Fallopian tube (tissue), 1 donor: ENCODE measurements around the gene SLC22A23.

GRCh38 chr6:2734037-2734530 lies 16.6 kb downstream of the MYLK4 start:
- PRO-cap, result no peak

- PRO-cap, result no peak
Measured at GRCh38 chr6:2890849-2891501, 12.1 kb downstream of the SERPINB9 start.

DNA sequence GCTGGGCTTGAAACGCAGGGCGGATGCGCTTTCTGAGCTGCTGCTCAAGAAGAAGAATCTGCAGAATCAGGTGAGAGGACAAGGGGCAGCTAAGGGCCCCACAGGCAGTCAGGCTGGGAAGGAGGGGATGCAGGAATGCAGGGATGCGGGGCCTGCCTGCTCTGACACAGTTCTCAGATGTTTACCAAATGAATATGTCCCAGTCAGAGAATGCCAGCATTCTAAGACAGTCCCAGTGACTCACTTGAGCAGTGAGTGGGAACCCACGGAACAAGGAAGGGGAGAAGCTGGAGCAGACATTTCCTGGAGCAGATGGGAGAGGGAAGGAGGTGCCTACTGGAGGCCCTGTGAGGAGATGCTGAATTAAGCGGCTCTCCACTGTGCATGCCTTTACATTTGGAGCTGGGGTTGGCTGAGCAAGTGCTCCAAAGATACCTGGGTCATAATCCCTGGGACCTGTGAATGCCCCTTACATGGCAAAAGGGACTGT lies 11.0 kb downstream of the SERPINB6 start:
- PRO-cap, result unidirectional peak, plus-strand start at position 311 of the sequence

DNA sequence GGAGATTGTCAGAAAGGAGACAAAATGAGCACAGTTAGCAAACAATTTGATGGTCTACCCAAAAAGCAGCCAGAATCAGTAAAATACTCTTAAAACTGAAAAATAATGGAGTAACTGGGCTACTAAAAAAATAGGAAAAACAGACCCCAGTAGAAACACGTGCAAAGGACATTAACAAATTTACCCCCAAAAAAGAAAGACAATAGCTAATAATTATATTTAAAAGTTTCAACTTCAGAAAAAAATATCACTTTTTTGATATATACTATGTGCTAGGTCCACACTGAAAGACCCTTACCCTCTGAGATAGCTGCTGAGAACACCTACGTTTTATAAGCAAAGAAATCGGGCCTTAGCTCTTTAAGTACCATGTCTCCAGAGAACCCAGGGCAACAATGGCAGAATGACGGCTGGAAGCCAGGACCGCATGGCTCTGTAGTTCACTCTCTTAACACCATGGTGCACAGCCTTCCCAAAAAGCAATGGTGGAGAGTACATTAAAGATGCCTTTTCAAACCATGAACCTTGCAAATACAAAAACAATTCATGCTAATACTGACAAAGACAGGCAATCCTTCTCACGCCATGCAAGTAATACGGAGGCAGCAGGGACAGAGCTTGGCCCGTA lies 8.2 kb downstream of the SERPINB6 start:
- PRO-cap, result no peak

- PRO-cap, result no peak
Measured at GRCh38 chr6:2980076-2980574, 8.8 kb upstream of the SERPINB6 start.

GRCh38 chr6:3055792-3056267 lies 12.5 kb upstream of the RIPK1 start:
- PRO-cap, result no peak

DNA sequence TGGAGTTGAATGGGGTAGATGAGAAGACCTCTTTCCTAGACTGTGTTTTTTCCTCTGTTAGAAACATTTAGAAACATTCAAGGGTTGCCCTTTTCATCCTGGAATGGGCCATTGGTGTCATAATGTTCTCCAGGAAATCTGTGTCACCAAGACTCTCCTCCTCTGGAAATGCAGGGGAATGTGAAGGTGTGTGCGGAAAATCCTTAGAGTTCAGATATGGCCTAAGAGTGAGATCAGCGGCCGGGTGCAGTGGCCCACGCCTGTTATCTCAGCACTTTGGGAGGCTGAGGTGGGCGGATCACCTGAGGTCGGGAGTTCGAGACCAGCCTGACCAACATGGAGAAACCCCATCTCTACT lies 13.0 kb downstream of the RIPK1 start:
- PRO-cap, result no peak

DNA sequence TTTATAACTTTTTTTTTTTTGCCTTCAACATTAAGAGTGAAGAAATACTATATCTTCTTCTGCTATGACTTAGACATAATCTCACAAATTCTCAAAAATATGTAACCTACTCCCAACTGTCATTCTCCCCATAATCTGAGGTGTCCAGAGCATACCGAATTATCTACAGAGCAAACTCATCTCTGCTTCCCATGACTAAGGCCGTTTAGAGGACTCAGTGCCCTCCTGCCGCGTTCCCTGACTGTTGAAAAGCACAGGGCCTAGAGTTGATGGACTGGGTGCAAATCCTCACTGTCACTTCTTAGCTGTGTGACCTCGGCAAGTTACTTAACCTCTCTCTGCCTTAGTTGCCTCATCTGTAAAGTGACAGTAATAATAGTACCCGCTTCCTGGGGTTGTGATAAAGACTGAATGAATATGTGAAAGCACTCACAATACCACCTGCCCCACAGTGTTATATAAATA lies 4.7 kb upstream of the TUBB2A start:
- PRO-cap, result no peak

- PRO-cap, result no peak
Measured at GRCh38 chr6:3178758-3179232, 21.5 kb upstream of the TUBB2A start.

DNA sequence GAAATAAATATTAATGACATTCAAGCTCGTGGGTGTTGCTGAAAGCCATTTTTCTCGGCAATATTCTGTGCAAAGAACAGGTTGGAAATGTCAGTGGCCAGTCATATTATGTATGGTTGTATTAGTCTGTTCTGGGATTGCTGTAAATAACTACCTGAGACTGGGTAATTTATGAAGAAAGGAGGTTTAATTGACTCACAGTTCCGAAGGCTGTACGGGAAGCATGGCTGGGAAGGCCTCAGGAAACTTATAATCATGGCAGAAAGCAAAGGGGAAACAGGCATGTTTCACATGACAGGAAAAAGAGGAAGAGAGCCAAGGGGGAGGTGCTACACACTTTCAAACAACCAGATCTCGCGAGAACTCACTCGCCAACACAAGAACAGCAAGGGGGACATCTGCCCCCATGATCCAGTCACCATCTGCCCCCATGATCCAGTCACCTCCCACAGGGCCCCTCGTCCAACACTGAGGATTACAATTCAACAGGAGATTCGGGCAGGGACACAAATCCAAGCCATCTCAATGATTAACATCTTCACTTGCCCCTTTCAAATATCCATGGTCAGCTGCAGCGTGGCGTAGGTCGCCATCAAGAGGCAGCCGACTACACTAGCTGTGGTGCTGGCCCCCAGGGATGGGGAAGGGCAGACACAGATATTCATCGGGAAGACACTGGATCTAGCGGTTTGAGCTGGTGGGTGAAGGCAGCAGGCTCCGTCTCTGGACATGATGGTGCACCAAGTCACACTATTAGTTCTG lies 31.8 kb downstream of the TUBB2B start:
- PRO-cap, result no peak

DNA sequence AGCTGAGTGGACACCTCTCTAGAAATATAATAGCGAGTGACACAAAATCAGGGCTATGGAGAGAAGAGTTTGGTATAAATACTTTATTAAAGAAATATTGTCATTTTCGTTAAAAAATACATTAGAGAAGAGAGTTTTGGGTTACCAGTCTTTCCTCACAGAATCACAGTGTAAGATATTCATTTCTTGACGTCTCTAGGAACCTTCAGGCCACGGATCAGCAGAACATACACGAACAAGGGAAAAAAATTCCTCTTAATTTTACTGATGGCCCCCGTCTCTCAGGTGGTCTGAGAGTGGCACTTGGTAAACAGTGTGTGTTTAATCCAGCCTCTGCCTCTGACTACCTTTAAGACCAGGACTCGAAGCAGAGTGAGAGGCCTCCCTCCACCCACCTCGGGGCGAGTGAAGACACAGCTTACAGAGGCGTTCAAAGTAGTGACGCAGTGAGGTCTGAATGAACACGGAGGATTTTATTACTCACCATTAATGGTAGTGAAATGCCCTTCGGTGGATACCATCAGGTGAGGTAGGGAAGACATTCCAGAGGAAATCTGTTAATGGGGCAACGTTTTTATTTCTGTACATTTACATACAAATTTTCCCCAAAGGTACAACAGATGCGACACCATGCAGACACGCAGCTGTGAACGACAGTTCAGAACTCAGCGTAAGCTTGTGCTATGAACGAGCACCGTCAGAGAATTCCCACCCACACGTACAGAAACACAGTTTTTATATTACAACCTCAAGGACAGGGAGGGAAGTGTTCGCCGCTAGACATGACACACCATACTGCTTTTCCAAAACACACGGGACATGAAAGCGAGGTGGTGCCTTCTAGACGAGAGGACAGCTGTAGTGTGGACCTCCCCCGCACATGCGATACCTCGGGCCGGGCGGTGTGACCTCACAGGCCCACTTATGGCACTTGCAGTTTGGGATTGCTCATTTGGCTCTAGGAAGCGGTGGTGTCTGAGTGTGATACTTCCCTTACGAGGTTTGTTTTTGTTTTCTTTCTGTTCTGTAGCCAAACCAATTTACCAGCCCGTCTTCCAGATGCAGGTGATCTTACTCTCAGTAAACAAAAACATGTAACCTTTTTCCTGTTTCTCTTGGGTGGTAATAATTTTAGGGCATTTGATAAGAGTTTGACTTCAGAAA lies 10.5 kb downstream of the PSMG4 start:
- PRO-cap, result no peak

GRCh38 chr6:3317786-3318561 lies 59.2 kb downstream of the PSMG4 start:
- PRO-cap, result no peak

- PRO-cap, result no peak
Measured at GRCh38 chr6:3368600-3369232, 88.1 kb downstream of the SLC22A23 start.

GRCh38 chr6:3370295-3371405 lies 86.2 kb downstream of the SLC22A23 start:
- PRO-cap, result bidirectional peak, plus-strand start at chr6:3370974, minus-strand start at chr6:3370824; unidirectional peak, minus-strand start at chr6:3371027

DNA sequence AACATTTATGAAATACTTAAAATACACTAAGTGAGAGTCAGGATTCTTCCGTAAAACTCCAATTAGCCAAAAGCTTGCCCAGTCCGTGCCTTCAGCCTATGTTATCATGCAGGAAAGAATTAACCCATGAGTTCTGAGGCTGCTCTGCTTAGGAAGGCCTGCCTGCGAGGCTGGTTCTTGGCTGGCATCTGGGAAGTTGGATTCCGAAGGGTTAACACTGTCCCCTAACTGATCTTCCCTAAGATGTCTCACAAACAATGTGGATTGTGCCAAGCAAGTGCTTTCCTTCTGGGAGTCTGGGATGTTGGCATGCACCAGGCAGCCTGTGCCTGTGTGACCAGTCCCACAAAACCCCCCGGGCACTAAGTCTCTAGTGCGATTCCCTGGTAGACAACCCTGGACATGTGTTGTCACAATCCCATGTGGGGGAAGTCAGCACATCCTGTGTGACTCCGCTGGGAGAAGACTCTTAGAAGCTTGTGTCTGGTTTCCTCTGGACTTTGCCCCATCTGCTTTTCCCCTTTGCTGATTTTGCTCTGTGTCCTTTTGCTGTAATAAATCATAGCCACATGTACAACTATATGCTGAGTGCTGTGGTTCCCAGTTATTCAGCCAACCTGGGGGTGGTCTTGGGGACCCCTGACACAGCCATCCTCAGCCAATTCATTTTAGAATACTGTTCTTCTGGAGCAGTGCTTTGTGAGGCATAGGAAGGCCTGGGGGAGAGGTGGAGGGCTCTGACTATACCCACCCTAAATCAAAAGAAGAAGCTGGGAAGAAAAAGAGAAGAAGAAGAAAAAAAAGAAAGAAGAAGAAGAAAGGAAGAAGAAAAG lies 83.8 kb downstream of the SLC22A23 start:
- PRO-cap, result no peak

DNA sequence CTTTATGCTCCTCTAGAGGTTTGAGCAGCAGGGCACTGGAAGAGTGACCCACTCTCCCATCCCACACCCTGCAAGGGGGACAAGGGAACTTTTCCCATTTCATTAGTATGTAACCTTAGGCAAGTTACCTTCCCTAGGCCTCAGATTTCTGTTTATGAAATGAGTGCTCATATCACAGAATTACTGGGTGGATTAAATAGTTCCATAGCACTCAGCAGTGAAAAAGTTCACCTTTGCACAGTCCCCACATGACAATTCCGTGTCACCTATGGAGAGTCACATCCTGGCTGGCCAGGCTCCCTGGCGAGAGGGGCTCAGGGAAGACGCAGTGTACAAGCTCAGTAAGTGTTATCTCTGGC lies 59.8 kb downstream of the SLC22A23 start:
- PRO-cap, result no peak

DNA sequence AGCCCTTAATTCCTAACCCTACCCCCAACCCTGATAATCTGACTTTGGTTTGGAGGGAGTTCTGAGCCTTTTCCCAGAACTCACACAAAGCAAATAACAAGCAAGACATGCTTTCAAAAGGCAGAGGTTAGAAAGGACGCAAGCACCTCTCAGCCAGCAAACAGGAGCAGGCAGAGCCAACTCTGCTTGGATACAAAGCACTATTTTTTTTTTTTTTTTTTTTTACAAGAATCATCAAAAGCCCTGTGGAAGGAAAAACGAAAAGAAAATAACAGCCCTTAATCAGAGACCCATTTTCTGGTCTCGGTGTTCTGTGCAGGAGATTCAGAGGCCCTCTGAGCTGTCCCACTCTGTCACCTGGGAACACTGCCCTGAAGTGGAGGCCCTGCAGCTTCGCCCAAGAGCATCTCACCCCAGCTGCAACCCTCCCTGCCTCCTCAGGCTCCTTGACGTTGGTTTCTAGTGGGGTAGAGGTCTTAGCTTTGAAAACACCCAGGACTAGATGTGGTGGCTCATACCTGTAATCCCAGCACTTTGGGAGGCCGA lies 58.5 kb downstream of the SLC22A23 start:
- PRO-cap, result no peak

- PRO-cap, result unidirectional peak, minus-strand start at chr6:3457071
Measured at GRCh38 chr6:3456669-3457580, at the start of gene SLC22A23. TSS of gene SLC22A23 (minus strand) at chr6:3457050.

- PRO-cap, result no peak
Measured at GRCh38 chr6:3457581-3458276, 879 bp upstream of the SLC22A23 start.

GRCh38 chr6:3731935-3732517 lies 19.5 kb downstream of the PXDC1 start:
- PRO-cap, result no peak